Measurements from ENCODE around the gene C18orf21.

- RRBS: 11% methylated on average over 21 of the region's 54 CpGs
Measured at GRCh38 chr18:35267014-35267691, 22.9 kb downstream of the ZSCAN30 start.

GRCh38 chr18:35463035-35463597 lies 34.6 kb downstream of the INO80C start:
- RRBS: no CpG with 5 or more reads among the region's 6 CpGs

- RRBS: no CpG with 5 or more reads among the region's 13 CpGs
Measured at GRCh38 chr18:35466536-35467374, 31.0 kb downstream of the INO80C start.

DNA sequence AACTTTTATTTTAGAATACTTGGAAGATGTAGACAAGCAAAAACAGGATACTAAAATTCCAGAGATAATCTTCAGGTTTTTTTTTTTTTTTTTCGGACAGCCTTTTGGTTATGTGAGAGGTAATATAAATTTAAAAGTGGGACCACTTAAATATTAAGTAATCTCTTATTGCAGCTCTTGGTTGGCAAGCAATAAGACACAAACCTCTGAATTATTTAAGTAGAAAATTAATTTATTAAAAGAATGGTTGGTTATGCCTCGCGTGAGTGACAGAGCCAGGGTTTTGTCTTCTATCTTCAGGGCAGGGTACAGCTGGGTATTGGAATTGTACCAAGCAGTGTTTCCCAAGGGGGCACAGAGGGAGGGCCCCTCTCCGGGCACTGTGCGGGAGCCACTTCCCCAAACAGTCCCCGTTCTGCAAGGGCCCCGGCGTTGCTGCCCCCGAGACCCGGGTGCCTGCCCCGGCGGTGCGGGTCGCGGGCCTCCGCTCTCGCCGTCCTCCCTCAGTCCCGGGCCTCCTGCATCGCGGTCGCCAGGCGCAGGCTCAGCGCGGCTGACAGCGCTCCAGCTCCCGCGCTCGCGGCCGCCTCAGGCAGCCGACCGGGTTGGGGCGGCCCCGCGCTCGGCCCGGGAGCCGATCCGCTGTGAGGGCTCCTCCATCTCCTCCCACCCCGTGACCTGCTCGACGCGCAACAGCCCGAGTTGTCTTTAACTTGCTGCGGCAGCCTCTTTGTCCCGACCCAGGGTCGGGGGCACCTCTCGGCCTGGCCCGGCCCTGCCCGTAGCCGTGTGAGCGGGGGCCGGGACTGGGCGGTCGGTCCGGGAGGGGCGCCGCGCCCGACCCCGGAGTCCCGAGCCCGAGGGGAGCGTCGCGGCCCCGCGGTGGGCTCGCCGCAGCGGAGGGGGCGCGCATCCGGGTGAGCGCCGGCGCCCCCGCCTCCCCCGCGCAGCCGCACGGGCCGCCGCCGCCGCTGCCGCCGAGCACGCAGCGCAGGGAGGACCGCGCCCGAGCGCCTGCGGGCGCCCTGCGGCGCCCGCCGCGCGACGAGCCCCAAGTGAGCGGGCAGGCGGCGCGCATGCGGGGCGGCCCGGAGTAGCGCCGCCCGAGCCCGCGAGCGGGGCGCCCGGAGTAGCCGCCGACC lies 652 bp upstream of the GALNT1 start:
- RRBS: 1% methylated on average over 45 of the region's 121 CpGs

DNA sequence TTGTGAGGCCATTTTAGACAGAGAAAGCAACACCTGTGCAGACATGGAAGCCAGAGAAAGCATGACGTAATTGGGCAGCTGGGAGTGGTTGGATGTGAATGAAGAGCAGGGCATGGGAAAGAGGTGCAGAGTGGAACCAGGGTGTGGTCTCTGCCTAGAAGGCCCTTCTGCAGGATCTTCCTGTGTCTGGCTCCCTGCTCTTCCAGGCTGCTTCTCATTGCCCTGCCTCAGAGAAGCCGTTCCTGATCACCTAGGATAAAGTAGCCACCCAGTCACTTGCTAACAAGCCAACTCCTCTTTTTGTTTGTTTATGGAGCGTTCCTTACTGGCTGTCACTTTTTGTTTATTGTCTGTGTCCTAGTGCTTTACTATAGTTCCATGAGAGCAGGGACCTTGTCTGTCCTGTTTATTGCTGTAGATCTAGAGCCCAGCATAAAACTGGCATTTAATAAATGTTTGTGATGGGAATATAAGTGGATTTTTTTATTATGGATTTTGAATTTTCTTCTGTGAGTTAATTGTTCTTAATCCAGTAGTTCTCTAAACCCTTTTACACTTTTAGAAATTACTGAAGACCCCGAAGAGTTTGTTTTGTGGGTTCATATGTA lies 28.6 kb downstream of the GALNT1 start:
- RRBS: no CpG with 5 or more reads among the region's 4 CpGs

- RRBS: no CpG with 5 or more reads among the region's 7 CpGs
Measured at GRCh38 chr18:35656031-35656903, 74.7 kb downstream of the GALNT1 start.

GRCh38 chr18:35686840-35687262 lies 105.3 kb downstream of the GALNT1 start:
- RRBS: no CpG with 5 or more reads among the region's 3 CpGs

DNA sequence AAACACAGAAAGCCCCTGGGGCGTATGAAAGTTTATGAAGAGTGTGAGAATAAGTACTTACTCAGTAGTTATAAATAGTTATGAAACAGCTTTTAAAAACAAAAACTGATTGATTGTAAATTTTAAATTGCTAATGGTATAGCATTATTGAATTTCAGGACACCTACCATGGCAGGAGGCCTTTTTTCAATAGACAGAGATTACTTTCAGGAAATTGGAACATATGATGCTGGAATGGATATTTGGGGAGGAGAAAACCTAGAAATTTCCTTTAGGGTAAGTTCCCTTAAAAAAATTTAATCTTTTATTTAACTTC lies 107.4 kb downstream of the GALNT1 start:
- RRBS: no CpG with 5 or more reads among the region's 1 CpG

DNA sequence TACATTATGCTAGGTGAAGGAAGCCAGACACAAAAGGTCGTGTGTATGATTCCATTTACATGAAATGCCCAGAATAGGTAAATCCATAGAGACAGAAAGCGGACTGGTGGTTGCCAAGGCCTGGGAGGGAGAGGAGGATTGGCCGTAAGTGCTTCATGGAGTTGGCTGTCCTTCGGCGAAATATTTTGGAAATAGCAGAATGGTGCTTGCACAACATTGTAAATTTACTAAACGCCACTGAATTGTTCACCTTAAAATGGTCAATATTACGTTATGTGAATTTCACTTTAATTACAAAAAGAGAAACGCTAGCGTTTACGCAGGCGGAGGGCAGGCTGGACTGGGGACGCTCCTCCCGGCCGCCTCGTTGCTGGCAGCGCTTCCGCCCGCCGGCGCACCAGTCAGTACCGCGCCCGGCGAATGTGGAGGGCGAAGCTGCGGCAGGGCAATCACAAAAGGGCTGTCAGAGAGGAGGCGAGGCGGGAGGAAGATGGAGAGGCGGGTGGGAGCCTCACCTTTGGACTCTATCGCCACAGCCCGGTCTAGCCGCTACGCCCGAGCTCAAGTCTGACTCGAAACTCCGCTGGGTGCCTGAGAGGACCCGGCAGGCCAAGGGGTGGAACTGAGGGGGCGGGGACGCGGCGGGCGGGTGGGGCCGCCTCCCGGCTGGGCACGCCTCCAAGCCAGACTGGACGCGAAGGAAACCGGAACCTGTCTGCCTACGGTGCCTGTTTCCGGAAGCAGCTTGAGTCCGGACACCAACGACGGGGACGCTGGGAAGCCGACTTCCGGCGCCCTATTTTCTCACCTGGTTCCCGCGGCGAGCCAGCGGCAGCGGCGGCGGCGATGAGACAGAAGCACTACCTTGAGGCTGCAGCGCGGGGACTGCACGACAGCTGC lies at the start of gene C18orf21:
Gene C18orf21 (plus strand): TSS at position 797 of the 900 bp plus-strand sequence.
- RRBS: 1% methylated on average over 26 of the region's 68 CpGs

- RRBS: no CpG with 5 or more reads among the region's 5 CpGs
Measured at GRCh38 chr18:36152912-36153613, 23.4 kb downstream of the ELP2 start.

DNA sequence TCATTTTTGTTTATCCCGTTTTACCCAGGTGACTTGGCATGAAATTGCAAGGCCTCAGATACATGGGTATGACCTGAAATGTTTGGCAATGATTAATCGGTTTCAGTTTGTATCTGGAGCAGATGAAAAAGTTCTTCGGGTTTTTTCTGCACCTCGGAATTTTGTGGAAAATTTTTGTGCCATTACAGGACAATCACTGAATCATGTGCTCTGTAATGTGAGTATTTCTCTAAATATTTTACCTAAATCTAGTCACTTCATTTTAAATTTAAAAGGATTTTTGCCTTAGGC lies 26.7 kb downstream of the ELP2 start:
- RRBS: no CpG with 5 or more reads among the region's 4 CpGs

DNA sequence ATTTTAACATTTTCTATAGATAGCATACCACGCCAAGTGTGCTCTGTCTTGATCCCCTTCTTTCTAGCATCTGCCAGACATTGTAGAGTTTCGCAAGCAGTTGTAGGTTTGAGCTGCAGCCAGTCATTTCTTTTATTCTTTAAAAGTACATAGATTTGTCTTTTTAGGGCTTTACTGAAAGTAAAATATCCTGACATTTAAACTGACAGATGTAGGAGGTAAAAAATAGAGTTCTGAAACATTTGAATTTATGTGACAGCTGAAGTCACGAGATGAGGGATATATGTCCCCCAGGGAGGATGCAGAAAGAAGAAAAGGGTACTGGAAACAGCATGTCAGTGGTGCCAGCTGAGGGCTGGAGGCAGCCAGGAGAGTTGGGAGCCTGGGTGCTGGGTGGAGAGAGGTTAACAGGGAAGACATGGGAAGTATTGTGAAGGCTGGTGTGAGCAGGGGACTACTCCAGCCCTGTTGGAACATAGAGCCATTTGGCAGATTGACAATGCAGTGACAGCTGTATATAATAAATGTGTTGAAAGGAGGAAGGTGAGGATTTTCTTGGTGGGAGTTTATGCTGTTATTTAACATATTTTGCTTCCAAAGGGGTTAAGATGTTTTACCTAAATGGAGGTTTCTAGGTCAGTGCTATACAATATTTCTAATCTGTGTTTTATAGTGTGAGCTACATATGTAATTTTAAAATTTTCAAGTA lies 11.8 kb upstream of the MOCOS start:
- RRBS: no CpG with 5 or more reads among the region's 3 CpGs

DNA sequence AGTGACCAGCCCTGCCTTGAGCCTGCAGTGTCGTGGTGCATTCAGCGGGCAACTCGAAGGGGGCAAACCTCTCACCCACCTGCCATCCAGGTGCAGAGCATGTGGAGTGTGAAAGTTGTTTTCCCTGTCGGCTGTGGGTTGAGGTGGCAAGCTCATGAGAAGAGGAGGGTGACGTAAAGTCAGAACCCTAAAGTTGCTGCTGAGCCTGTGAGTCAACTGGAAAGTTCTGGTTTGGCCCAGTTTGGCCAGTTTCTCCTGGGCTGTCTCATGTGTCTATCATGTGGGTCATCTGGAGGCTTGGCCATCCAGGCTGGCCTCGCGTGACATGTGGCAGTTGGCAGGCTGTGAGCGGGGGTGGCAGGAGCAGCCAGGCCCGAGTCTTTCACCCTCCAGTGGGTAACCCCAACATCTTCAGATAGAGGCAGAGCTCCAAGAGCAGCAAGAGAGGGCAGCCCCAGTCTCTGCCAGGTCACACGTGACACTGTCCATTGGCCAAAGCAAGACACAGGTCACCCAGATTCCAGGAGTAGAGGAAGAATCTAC lies 51.4 kb downstream of the FHOD3 start:
- RRBS: no CpG with 5 or more reads among the region's 10 CpGs

DNA sequence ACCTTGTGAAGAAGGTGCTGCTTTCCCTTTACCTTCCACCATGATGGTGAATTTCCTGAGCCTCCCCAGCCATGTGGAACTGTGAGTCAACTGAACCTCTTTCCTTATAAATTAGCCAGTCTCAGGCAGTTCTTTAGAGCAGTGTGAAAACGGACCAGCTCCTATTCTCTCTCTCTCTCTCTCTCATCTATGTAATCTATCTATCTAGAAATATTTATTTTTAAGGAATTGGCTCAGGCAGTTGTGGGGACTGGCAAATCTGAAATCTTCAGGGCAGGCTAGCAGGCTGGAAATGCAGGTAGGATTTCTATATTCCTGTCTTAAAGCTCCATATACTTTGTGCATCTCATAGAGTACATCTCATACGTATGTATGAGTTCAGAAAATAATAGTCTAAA lies 70.4 kb downstream of the FHOD3 start:
- RRBS: no CpG with 5 or more reads among the region's 2 CpGs

DNA sequence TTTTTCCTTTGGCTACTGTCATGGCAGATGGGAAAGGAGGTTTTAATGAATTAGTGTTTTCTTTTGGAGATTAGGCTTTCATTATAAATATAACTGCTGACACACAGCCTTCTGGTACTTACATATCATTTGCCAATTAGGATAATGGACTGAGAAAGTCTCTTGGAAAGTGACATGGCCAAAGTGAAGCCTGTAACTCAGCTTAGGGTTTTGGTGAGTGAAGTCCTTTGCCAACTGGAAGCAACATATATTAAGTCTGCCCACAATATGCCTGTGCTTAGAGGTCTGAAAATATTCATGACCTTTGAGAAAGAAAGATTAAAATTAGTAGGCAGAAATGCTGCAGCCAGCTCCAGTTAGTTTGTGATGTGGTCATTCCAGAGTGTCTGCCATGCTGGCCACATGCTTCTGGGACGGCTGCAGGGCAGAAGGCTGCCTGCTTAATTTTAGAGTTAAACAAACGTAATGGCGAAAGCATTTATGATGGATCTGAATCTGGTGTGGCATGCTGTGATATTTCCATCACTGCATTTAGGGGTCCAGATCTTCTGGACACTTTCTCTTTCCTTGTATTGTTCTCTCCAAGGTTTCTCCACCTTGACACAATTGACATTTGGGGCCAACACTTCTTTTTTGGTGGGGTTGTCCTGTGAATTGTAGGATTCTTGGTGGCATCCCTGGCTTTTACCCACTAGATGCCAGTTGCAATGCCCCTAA lies 95.4 kb downstream of the FHOD3 start:
- RRBS: no CpG with 5 or more reads among the region's 3 CpGs

- RRBS: no CpG with 5 or more reads among the region's 3 CpGs
Measured at GRCh38 chr18:36663187-36663668, 165.6 kb downstream of the TPGS2 start.

- RRBS: no CpG with 5 or more reads among the region's 5 CpGs
Measured at GRCh38 chr18:36711778-36712321, 117.0 kb downstream of the TPGS2 start.

GRCh38 chr18:37170494-37170970 lies 341.6 kb downstream of the KIAA1328 start:
- RRBS: no CpG with 5 or more reads among the region's 4 CpGs

GRCh38 chr18:37253161-37253807 lies 312.3 kb downstream of the CELF4 start:
- RRBS: 7% methylated on average over 16 of the region's 35 CpGs

DNA sequence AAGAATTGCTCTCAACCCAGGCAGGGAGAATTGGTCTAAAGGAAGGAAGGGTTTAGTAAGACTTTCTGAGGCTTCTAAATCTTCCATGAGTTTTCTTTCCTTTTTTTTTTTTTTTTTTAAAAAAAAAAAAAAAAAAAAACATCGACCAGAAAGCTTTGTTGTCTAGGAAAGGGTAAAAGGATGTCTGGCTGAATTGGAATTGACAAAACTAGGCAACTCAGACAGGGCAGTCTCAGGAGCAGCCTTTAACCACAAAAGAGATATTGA lies 429.3 kb upstream of the CELF4 start:
- RRBS: no CpG with 5 or more reads among the region's 1 CpG